NCI-H460 (cell line): ENCODE data around the genes PLAU and VCL.

RAMPAGE:
- cytosol, long total RNA, result no peak
- long total RNA, result no peak
- nucleus, long total RNA, result no peak
Observed at GRCh38 chr10:73910690-73911935, at the start of gene PLAU. Gene PLAU (plus strand): TSS chr10:73911132.

DNA sequence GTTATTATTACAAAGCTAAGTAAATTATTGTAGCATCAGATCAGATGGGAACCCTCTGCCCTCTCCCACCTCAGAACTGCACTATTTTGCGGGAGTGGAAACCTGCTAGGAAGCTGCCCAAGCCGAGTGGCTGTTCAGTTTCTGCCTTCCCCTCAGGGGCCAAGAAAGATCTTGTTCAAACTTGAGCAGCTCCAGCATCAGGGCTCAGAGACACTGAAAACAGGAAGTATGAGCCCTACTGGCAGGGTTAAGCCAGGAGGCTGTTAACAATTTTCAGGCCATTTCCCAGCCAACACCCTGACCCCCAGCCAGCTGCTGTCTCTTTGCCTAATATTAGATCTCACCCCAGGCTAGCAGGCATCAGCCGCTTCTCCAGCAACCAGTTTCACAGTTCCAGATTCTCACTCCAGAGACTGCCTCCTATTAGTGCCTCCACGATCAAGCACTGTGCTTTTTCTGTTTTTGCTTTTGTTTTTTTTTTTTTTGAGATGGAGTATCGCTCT is 9.2 kb downstream of the PLAU start:
RAMPAGE:
- cytosol, long total RNA, result no peak
- long total RNA, result no peak
- nucleus, long total RNA, result no peak

GRCh38 chr10:73997609-73998448 is at the start of gene VCL:
Gene VCL (plus strand): TSS chr10:73998116.
RAMPAGE:
- cytosol, long total RNA, result start-site peak on the plus strand at chr10:73998116-73998135, 297 and 936 reads in 2 replicates
- long total RNA, result start-site peak on the plus strand at chr10:73998116-73998135, 427 and 877 reads in 2 replicates
- nucleus, long total RNA, result no peak

GRCh38 chr10:74067534-74068093 is 69.7 kb downstream of the VCL start:
RAMPAGE:
- cytosol, long total RNA, result no peak
- long total RNA, result no peak
- nucleus, long total RNA, result no peak

DNA sequence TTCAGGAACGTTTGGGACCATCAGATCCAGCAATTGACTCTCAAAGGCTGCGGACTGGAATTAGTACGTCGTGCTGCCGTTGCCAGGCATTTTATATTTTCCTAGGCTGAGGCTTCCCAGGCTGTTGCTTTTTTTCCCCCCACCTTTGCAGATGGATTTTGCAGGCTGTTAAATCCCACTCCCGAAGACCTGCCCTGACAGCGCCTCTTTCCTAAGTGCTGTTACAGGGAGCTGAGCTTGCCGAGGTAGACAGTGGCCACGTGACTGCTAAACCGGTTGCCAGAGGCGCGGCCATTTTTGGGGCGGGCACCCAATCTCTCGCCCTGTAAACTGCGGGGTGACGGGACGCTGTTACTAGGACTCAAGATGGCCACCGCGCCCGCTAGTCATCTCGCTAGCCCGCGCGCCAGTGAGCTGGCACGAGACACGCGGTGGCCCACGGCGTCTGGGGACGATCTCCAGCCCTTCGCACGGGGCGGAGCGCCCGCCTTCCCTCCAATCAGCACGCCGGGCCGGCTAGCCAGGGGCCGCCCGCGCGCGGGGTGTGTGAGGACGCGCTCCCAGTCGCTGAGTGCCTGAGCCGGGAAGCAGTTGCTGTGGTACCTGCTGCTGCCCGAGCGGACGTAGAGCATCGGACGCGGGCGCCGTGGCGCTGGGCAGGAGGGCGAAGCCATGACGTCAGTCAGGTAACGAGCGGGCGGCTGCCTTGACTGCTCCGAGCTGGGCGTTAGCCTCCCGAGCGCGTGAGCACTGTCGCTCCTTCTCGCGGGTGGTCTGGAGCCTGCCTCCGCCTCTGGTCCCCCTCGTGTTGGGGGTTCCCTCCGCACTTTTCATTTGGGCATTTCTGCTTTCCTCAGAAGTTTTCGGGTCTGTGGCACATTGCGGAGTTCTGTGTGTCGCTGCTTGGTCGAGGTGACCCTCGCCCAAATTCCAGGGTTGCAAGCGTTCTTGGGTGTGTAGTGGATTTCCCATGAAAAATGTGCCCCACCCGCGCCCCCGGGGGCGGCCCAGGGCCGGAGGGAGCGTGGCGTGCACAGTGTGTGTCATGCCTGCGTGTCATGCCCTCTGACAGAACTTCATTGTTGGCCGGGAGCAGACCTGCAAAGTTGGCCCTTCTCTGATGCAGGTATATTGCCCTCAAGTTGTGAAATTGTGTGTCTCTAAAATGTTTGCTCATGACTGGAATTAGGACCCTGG is 25.6 kb downstream of the ADK start:
RAMPAGE:
- cytosol, long total RNA, result start-site peak on the plus strand centred at position 456 of the sequence, 277 bp wide, 455 and 729 reads in 2 replicates
- long total RNA, result start-site peak on the plus strand centred at position 547 of the sequence, 64 bp wide, 84 and 295 reads in 2 replicates
- nucleus, long total RNA, result start-site peak on the plus strand centred at position 557 of the sequence, 85 bp wide, 714 and 191 reads in 2 replicates

RAMPAGE:
- cytosol, long total RNA, result no peak
- long total RNA, result no peak
- nucleus, long total RNA, result no peak
Observed at GRCh38 chr10:74190087-74190533, 39.1 kb downstream of the ADK start.

DNA sequence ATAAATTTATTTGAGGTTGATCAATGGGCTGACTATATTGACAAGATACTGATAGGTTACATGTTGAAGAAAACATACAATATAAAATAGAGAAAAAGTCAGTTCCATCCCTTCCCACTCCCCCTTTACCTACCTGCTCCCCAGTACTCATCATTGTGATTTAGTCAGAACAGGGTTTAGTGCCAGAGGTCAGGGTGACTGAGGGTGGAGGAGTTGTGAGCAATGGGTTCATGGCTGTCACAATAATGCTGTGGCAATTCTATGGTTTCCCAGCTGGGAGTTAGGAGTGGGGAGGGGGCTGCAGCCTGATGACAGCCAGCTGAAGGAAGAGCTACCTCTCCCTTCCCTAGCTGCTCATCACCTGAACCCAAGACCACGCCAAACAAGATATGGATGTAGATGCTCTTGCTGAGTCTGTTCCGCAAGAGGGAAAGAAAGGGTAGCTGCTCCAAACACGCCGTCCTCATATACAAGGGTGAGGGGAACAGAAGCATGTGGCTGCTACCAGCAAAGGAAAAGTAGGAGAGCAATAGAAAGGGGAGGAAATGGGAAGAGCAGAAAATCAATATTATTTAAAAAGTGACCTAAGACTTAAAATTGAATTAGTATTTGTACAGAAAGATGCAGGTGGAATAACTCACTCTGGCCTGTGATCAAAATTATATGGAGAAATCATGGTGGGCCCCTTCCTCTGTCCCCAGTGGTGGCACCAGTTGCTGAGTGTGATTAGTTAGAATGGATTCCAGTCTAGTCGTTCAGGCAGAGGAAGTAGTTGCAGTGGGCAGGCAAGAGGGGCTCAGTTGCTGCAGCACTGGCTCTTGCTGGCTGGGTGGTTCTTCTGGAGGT is 271.8 kb downstream of the ADK start:
RAMPAGE:
- cytosol, long total RNA, result no peak
- long total RNA, result no peak
- nucleus, long total RNA, result no peak

GRCh38 chr10:74654520-74655313 is 171.7 kb upstream of the KAT6B start:
RAMPAGE:
- cytosol, long total RNA, result no peak
- long total RNA, result no peak
- nucleus, long total RNA, result no peak

GRCh38 chr10:74854777-74855340 is 28.5 kb downstream of the KAT6B start:
RAMPAGE:
- cytosol, long total RNA, result no peak
- long total RNA, result no peak
- nucleus, long total RNA, result no peak

DNA sequence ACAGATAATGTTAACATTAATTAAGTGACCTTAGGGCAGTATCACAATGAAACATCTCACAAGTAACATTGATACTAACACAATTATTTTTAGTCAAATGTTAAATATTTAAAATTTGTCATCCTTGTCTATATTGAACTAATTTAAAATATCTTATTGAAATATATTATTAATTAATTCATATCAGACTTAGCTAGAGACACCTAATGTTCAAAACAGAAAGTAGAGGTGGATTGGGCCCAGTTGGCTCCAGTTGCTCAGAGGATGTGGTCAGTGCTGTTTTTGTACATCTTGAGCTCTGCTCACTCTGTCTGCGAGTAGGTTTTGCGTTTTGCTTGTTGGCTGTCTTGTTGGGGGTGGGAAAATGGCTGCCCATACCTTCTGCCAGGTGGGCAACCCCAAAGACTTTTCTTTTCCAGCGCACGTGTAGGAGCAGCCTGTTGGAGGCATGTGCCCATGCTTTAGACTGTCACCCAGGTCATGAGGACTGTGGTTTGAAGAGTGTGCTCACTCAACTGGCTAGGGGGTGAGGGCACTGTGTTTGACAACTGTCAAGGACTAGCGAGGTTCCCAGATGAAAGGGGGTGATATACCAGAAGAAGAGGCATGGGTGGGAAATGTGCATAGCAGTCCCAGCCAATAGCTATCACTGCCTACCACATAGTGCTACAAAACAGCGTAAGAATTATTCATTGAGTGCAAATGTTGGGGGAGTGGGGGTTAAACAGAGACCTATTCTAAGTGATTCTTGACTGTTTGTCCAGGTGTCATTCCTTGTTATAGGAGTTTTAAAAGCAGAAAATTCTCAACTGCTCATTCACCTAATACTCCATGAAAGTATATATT is 73.9 kb downstream of the KAT6B start:
RAMPAGE:
- cytosol, long total RNA, result no peak
- long total RNA, result no peak
- nucleus, long total RNA, result no peak

DNA sequence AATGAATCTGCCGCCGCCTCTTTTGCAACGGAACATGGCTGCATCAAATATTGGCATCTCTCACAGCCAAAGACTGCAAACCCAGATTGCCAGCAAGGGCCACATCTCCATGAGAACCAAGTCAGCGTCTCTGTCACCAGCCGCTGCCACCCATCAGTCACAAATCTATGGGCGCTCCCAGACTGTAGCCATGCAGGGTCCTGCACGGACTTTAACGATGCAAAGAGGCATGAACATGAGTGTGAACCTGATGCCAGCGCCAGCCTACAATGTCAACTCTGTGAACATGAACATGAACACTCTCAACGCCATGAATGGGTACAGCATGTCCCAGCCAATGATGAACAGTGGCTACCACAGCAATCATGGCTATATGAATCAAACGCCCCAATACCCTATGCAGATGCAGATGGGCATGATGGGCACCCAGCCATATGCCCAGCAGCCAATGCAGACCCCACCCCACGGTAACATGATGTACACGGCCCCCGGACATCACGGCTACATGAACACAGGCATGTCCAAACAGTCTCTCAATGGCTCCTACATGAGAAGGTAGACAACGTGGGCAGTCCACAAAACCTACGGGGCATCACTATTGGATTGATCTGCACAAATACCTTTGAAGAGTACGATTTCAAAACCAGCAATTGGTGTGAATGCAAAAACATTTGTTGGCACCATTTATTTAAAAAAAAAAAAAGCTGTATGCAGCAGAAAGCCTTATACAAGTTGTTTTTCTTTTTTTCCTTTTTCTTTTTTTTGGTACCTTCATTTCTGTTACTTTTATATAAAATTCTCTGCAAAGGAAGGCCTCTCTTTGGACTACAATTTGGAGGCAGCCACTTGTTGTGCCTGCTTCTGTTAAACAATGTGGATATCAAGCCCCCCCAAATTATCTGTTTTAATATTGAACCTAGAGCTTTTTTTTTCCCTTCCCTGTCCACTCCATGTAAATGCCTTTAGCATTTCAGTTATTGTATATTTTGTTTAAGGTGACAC is 42.7 kb downstream of the DUSP29 start:
RAMPAGE:
- cytosol, long total RNA, result no peak
- long total RNA, result no peak
- nucleus, long total RNA, result no peak

GRCh38 chr10:75132791-75133156 is 21.3 kb downstream of the SAMD8 start:
RAMPAGE:
- cytosol, long total RNA, result no peak
- long total RNA, result no peak
- nucleus, long total RNA, result no peak

DNA sequence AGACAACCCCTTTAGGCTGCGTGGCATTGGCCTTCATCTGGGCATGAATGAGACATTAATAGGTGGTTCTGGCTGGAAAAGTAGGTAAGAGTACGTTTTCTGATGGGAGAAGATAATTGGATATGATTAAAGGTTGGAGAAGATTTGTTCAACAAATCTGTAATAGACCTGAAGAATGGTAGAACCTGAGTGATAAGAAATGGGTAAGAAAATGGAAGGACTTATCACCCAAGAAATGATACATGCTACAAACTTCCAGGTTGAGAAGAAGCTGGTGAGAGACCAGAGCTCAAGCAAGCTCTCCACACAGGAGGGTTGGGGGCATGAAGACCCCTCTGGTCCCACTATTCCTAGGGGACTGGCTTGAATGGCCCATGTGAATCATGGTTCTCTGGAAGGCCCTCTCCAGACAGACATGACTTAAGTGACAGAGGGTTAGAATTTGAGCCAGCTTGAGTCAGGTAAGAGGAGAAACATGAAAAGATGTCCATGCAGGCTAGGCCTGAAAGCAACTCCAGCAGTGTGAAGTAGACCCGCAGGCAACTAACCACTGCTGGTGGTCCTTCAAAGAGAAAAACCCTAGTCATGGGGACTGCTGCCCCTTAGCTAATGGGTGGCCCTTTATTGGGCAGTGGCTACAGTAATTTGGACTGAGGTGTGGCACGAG is 3.7 kb downstream of the COMTD1 start:
RAMPAGE:
- cytosol, long total RNA, result no peak
- long total RNA, result no peak
- nucleus, long total RNA, result no peak

DNA sequence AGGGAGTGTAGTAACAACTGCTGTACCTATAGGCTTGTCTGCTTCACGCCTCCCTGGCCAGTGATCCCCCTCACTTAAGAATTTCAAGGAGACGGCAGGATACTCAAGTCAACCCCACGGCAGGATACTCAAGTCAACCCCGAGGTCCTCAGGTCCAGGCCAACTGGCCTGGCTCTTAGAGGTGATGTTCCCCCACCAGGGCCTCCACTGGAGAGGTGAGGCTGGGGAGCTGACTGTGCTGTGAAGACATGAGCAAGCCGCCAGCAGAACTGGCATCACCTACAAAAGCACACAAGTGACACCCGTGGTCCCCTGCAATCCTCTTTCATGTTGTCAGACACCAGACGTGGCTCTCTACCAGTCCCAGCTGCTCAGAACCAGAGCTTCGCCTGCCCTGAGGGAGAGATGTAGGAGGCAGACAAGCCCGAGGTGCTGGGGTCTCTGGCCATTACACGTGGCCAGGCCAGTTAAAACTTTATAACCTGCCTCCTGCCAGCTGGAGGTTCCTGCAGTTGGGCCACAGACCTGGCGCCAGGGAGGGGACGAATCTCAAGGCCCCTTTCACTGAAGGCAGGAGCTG is 2.3 kb downstream of the COMTD1 start:
RAMPAGE:
- cytosol, long total RNA, result no peak
- long total RNA, result no peak
- nucleus, long total RNA, result no peak

GRCh38 chr10:75275933-75276756 is 40.4 kb upstream of the COMTD1 start:
RAMPAGE:
- cytosol, long total RNA, result no peak
- long total RNA, result no peak
- nucleus, long total RNA, result no peak

DNA sequence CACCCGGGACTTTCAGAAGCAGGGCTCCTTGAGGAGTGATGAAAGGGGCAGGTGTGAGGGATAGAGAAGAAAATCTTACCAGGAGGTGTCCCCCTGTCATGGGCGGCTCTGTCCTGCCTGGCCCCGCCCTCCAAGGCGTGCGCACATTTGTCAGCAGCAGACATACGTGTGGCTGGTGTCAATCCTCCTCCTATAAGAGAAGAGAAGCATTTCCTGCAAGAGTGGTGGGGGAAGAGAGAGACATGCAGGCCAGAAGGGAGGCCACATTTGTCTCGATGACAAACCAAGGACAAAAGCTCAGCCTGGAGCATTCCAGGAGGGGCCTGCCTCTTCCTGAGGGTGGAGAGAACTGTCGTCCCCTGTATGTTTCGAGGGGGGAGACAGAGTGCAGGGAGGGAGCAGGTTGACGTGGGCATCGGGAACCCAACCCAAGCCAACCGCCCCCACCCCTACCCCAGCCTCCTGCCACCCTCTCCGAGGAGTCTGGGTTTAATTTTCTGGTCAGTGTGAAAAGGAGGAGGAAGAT is 47.5 kb upstream of the COMTD1 start:
RAMPAGE:
- cytosol, long total RNA, result no peak
- long total RNA, result no peak
- nucleus, long total RNA, result no peak

RAMPAGE:
- cytosol, long total RNA, result no peak
- long total RNA, result no peak
- nucleus, long total RNA, result no peak
Observed at GRCh38 chr10:75521995-75522530, 90.6 kb downstream of the LRMDA start.

GRCh38 chr10:75612861-75613616 is 181.6 kb downstream of the LRMDA start:
RAMPAGE:
- cytosol, long total RNA, result no peak
- long total RNA, result no peak
- nucleus, long total RNA, result no peak

DNA sequence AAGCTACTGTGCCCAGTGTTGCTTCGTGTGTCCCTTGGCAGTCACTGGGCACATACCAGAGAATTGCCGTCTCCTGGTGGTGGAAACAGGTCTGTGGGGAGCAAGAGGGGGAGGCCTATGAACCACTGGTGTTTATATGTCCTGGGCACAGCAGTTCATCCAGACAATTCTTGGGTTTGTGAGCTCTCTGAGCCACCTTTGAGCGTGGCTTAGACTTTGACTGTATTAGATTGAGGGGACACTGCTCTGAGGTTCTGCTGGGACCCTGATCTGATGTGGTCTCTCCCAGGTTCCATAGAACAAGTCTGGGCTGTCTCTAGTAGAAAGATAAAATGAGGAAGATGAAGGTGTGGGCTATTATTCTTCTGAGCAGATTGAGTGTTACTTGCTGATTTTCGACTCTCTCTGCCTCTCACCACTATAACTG is 190.1 kb downstream of the LRMDA start:
RAMPAGE:
- cytosol, long total RNA, result no peak
- long total RNA, result no peak
- nucleus, long total RNA, result no peak

DNA sequence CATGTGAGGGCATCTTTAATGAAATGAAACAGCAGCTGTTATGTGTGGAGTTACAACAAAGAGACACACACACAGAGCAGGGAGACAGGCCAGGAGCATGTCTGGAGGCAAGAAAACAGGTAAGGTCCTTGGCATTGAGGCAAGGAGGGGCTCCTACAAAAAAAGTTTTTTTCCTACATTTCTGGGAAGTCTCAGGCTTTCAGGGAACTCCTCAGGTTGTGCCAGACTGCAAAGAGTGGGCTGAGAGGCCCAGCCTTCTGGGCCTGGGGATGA is 571.1 kb downstream of the LRMDA start:
RAMPAGE:
- cytosol, long total RNA, result no peak
- long total RNA, result no peak
- nucleus, long total RNA, result no peak